Mesenchymal stem cell of adipose (primary cell): ENCODE measurements around the genes VPS45, CIART and MCL1.

GRCh38 chr1:149840135-149840560, 860 bp downstream of the H3C14 start:
- CAGE, long polyA plus RNA, result no peak

GRCh38 chr1:149844671-149845308, 2.2 kb upstream of the H2AC18 start:
- CAGE, long polyA plus RNA, result no peak

DNA sequence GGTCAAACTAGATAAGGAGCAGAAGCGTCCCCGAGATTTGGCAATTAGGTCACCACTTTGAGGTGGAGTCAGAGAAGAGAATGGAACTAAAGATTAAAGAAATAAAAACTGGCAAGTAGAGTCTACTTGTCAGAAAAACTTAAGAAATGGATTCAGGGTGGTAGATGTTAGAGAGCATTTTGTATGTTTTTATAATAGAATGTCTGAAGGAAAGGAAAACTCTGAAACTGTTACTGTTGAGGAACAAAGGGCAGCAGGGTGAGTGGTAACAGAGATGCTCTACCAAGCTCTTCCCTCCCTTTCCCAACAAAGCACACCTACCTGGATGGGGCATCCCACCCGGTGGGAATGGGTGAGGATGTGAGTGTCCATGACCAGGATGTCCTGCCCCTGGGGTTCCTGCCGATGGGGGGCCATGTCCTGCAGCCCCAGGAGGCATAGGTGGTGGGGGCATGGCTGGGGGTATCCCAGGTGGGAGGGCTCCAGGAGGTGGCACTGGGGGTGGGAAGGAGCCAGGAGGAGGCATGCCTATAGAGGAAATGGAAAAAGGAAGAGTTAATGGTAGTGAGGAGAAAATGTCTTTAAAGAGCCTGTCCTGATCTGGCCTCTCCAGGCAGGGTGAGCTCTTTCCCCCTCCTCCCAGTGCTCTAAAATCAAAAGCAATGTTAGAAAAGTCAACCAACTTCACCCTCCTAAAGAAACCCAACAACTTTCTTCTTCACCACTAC, 1.9 kb downstream of the SF3B4 start:
- CAGE, long polyA plus RNA, result no peak

- CAGE, long polyA plus RNA, result no peak
Measured at GRCh38 chr1:150067064-150068231, at the start of gene VPS45. Gene VPS45, plus strand, starts transcription at chr1:150067776.

GRCh38 chr1:150138082-150138694, 11.5 kb upstream of the PLEKHO1 start:
- CAGE, long polyA plus RNA, result no peak

DNA sequence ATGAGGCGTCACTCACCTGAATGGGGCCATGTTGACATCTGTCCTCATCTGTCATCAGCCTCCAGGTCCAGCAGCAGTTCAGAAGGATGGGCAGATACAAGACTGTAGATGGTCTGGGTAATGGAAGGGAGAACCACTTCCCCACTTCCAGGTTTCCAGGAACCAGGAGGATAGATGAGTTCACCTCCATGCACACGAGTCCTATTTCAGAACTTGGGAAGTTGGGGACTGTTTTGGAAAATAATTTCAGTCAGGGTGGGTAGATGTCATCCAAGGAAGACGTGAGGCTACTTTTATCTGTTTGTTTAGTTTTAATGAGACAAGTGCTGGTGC, 4.7 kb downstream of the PLEKHO1 start:
- CAGE, long polyA plus RNA, result no peak

- CAGE, long polyA plus RNA, result no peak
Measured at GRCh38 chr1:150165314-150165678, 15.6 kb downstream of the PLEKHO1 start.

DNA sequence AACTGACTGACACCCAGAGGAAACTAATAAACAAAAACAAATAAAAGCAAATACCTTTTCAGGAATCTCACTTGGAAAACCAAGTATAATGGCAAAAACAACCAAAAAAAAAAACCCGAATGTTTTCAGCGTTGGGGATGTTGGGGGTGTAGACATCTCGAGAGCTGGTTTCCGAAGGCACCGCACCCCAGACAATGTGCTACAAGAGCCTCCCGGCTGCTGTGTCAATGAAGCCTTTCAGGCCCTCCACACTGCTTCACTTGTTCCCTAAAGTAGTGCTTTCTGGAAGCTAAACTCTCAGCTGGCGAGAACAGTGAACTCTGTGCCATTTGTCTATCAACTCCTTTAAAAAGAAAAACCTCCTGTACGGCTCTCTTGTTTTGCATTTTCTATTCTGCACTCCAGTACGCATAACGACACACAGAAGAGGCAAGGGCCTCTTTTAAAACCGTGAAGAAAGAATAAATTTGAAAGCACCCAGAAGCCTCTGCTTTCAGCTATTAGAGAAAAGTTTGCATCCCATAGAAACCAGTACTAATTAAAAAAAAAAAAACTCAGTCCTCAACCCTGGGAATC, 32.6 kb downstream of the PLEKHO1 start:
- CAGE, long polyA plus RNA, result no peak

- CAGE, long polyA plus RNA, result no peak
Measured at GRCh38 chr1:150235283-150235583, 679 bp downstream of the ANP32E start.

GRCh38 chr1:150255485-150256206, 1.9 kb upstream of the CA14 start:
- CAGE, long polyA plus RNA, result no peak

DNA sequence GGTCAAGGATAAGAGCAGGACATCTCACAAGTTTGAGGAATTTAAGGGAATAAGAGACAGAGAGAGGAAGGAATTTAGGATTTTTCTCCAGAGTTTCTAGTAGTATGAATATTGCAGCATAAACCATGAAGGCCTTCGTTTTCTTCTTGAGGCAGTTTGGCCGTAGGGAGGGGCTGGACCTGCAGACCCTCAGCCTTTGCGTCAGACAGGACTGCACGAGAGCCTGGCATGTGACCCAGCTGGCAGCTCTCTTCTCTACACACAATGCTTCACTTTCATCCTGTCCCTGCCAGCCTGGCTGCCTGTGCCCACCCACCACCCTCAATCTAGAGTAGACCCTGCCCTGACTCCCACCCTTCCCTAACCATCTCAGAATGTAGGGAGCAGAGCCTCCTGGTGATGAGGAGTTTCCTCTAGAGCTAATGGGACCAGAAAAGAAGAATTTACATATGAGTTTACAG, 1.6 kb downstream of the CA14 start:
- CAGE, long polyA plus RNA, result no peak

GRCh38 chr1:150282434-150282644, at the start of gene CIART:
Gene CIART, plus strand, starts transcription at chr1:150282554.
- CAGE, long polyA plus RNA, result no peak

DNA sequence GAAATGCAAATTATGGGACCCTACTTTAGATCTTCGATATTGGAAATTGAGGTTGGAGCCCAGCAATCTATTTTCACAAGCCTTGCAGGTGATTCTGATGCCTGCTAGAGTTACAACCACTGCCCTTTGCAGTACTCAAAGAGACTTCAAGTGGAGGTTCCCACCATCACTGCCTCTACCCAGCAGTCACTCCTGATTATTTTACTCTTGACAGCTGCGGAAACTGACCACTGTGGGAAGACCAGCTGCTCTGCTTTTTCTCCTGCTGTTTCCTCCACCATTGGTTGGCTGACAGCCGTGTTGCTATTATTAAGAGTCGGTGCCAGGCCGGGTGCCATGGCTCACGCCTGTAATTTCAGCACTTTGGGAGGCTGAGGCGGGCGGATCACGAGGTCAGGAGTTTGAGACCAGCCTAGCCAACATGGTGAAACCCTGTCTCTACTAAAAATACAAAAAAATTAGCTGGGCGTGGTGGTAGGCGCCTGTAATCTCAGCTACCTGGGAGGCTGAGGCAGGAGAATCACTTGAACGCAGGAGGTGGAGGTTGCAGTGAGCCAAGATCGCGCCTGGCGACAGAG, 11.2 kb upstream of the PRPF3 start:
- CAGE, long polyA plus RNA, result no peak

- CAGE, long polyA plus RNA, result no peak
Measured at GRCh38 chr1:150537813-150538665, 11.2 kb upstream of the ADAMTSL4 start.

- CAGE, long polyA plus RNA, result no peak
Measured at GRCh38 chr1:150558839-150559619, 9.8 kb downstream of the ADAMTSL4 start.

GRCh38 chr1:150560718-150560935, 11.4 kb downstream of the ADAMTSL4 start:
- CAGE, long polyA plus RNA, result no peak

DNA sequence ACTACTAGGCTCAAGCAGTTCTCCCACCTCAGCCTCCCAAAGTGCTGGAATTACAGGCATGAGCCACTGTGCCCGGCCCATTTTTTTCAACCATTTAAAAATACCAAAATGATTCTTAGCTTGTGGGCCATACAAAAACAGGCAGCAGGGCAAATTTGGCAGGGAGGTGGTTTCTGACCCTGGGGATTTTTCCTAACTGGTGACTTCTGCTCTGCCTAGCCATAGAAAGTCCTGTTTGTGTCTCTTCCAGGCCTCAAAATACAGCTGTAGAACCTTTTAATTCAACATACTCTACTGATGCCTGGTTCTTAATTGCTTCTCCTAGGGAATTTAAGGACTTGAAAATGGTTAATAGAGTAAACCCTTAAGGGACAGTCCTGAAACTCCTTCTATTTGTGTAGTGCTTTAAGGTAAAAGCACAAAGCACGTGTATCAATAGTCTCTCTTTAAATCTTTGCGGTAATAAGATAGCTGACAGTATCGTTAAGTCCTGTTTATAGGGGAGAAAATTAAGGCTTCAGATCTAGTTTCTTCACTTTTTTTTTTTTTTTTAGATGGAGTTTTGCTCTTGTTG, 14.7 kb downstream of the MCL1 start:
- CAGE, long polyA plus RNA, result no peak

DNA sequence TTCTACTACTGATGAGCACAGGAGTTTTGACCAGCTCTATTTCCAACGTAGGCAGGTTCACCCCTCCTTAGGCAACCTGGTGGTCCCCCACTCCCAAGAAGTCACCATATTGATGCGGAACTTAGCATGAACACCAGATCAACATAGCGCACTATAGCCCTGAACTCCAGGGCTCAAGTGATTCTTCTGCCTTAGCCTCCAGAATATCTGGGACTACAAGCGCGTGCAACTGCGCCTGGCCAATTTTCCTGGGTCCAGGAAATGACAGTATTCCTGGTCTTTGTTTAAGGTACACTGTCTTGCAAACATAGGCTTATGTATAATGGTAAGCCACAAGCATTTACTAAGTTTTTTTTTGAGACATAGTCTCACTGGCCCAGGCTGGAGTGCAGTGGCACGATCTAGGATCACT, 12.8 kb downstream of the MCL1 start:
- CAGE, long polyA plus RNA, result no peak

GRCh38 chr1:150573415-150573755, 6.0 kb downstream of the MCL1 start:
- CAGE, long polyA plus RNA, result no peak

GRCh38 chr1:150579463-150579723, at the start of gene MCL1:
Gene MCL1, minus strand, starts transcription at chr1:150579610.
- CAGE, long polyA plus RNA, result no peak